Metastatic Breast Carcinoma in the Ovary (tissue), 3 donors: ENCODE data around the gene FAM8A1.

GRCh38 chr6:17589265-17590021 lies 10.7 kb upstream of the FAM8A1 start:
- PRO-cap, 3 experiments, result no peak in any of the 3 experiments

GRCh38 chr6:17600081-17600436 lies at the start of gene FAM8A1:
Gene FAM8A1 (plus strand): TSS chr6:17600302.
- PRO-cap, 3 experiments, result peak in 3 of 3 experiments; most common plus-strand start chr6:17600352 (in 3); most common minus-strand start chr6:17600210 (in 3)

DNA sequence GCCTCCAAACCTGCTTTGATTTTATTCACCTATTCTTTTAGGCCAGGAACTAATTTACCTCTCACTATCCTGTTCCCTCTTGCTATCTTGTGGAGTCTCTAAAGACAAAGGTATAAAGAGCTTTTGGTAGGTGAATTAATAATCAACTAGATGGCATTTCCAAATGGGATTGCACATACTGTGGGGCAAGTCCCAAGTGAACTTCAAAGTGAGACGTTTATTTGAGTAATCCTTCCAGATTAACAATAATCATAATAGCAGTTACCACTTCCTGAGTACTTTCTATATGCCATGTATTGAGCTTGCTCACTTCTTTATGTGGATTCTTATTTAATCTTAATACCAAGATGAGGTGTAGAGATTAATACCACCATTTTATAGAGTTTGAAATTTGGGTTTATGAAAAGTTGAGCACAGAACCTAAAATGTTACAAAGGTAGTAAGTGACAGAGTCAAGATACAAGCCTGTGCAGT lies 2.9 kb downstream of the FAM8A1 start:
- PRO-cap, 3 experiments, result no peak in any of the 3 experiments

GRCh38 chr6:17671916-17672561 lies 34.7 kb downstream of the NUP153 start:
- PRO-cap, 3 experiments, result no peak in any of the 3 experiments

GRCh38 chr6:17715050-17715466 lies 8.3 kb upstream of the NUP153 start:
- PRO-cap, 3 experiments, result no peak in any of the 3 experiments

GRCh38 chr6:17850497-17851146 lies 136.8 kb downstream of the KIF13A start:
- PRO-cap, 3 experiments, result no peak in any of the 3 experiments

GRCh38 chr6:17962349-17962719 lies 25.1 kb downstream of the KIF13A start:
- PRO-cap, 3 experiments, result no peak in any of the 3 experiments

GRCh38 chr6:18051624-18052201 lies 64.3 kb upstream of the KIF13A start:
- PRO-cap, 3 experiments, result no peak in any of the 3 experiments

GRCh38 chr6:18056847-18057293 lies 65.6 kb downstream of the NHLRC1 start:
- PRO-cap, 3 experiments, result no peak in any of the 3 experiments

DNA sequence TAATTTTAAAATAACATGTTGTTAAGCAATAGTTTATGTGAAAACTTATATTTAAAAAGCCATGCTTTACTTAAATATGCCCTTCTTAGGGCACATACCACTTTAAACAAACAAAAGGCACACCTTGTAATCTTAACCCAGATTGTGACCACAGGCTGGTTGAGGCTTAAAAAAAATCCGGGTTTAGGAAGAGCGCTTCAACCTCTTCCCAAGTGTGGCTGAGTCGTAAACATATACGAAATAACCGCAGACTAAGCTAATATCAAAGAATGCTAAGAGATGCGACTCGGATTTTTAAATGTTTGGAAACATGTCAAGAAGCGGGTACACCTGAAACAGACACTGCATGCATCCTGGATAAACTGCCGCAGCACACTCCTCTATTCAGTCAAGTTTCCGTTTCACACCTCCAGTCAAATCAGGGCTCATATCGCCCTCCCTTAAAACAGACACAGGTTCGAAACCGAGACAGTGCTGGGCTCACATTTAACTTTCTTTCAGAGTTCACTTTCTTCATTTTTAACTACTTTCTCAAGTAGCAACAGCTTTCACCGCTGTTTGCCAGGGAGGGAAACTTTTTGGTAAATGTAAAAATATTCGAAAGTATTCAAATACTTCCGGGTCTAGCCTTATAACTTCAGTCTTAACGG lies 1.4 kb downstream of the DEK start:
- PRO-cap, 3 experiments, result peak in 1 of 3 experiments; most common minus-strand start position 296 of the sequence (in 1)

DNA sequence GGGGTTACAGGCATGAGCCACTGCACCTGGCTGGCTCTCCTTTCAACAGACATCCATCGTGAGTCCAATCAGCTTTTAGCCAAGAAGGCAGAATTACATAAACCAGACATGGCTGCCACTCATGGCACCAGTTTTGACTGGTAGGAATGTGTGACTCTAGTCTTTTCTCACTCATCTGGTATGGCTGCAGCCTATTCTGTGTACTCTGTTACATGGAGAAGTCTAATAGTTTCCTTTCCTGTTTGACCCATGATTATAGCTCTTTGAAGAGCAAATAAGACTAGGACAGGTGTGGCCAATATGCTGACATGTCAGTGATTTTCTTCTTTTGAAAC lies 27.0 kb upstream of the RNF144B start:
- PRO-cap, 3 experiments, result no peak in any of the 3 experiments

DNA sequence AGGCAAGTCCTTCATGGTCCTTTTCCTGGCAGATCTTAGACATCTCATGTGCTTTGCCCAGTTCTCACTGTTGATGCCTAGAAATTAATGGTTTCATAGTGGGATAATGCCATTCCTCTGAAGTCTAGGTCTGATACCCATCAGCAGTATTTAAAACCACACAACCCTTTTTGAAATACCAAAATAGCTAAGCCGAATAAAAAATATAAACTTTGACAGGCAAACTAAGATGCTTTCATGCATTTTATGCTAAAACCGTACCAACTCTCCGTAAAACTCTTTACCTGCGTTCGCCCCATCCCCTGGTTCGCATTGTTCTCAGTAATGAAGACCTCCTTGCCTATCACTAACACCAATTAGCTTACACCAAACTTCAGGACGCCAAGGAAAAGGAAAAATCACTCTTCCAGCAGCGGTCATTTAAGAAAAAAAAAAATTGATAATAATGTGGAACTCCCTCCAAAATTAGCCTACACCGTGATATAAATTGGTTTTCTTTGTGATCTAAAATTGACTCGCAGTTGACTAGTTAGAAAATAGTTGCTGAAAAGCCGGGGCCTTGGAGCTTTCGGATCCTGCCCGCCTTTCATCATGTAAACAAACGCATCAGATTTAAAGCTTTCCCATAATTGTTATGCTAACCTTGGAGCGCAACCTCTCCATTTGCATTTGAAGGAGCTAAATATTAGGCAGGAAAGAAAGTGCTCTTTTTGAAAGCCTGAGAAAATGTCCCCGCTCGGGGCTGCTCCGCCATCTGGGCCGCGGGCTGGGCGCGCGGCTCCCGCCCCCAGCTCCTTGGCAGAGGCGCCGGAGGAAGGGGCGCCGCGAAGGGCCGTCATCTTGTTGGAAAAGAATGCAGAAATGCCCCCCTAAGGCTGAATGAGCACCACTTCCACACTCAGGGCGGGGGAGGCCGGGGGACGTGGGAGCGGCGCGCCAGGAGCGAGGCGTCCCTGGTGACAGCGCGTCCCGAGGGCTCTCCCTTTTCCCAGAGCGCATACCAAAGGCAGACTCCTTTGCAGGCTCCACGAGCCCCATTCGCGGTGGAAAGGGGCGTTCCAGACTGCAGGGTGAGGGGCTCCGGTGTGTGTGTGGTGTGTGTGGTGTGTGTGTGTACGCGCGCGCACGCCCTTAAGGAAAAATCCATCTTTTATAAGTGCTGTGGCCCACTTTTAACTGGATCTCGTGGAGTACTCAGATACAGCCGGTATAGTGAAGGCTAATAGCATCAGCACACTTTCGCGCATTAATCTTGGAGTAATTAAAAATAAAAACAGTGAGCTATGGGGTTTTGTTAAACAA lies 145.8 kb upstream of the ID4 start:
- PRO-cap, 3 experiments, result no peak in any of the 3 experiments

GRCh38 chr6:19837662-19837779 lies 351 bp downstream of the ID4 start:
- PRO-cap, 3 experiments, result no peak in any of the 3 experiments

GRCh38 chr6:19837780-19838975 lies 1.0 kb downstream of the ID4 start:
- PRO-cap, 3 experiments, result peak in 1 of 3 experiments; most common plus-strand start chr6:19838500 (in 1); most common minus-strand start chr6:19838174 (in 1)

DNA sequence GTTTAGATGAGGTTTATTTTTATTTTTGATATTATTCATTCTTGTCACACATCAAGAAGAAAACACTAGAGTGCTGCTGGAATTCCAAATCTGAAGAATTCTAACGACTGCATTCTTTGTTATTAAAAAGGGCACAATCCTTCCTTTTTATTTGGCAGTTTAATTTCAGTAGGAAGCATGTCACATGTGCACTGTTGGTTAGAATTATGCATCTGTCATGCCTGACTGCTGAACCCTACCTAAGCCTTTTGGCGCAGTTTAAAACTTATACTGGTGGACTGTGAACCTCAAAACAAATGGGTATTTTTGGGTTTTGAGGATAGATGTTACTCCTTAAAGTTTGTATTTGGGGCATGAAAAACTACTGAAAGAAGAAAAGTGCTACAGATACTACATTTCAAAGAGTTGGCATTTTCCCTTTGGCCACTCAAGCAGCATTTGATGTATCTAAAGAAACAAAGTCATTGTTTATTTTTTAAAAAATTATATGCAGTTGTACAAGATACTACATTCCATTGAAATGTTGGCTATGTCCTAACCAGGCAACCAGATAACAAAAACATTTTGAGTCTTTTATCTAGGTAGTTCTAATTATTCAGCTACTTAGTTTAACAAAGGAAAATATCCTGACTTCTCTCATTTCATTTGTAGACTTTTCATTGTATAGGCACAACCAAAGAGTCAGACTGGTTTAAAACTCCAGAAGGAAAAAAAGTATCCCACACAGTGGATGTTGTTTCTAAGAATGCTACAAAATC lies 4.2 kb downstream of the ID4 start:
- PRO-cap, 3 experiments, result no peak in any of the 3 experiments

DNA sequence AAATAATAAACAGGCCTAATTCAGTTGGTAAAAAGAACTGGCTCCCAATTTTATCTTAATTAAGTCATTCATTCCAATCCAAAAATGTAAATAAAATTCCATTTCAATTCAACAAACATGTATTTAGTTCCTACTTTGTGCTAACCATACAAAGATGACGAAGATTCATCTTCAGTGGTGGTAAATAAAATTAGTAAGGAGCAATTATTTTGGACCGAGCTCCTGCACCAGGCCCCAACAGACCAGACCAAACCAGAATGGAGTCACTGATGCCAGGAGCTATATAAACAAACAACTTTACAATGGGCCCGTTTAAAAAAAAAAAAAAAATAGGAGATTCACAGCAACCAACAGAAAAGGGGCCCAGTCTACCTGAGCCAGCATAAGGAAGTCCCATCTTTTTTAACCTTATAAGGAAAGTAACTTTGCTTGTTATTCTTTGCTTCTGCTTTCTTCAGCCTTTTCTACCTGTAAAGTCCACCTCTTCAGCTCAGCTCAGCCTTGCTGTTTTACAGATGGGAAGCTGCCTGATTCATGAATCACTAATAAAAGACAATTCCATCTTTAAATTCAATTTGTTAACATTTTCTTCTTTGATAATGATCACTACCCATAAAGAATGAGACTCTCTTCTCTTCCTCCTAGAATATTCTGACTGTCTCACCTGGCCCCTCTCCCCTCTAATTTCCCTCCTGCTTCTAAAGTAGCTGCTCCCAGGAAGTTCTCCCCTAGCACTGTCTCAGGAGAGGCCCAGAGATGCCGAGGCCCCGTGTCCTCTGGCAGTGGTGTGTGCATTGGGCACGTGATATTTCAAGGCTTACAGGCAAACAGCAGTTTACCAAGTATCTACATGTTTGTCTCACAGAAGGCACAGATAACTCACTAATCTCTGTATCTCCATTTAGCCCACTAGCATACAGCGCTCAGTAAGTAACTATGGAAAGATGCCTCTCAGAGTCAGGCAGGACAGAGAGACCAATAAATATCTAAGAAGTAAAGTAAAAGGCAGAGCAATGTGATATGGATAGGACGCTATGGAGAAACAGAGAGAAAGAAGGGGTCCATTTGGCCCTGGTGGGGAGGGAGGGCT lies 8.4 kb downstream of the MBOAT1 start:
- PRO-cap, 3 experiments, result no peak in any of the 3 experiments

DNA sequence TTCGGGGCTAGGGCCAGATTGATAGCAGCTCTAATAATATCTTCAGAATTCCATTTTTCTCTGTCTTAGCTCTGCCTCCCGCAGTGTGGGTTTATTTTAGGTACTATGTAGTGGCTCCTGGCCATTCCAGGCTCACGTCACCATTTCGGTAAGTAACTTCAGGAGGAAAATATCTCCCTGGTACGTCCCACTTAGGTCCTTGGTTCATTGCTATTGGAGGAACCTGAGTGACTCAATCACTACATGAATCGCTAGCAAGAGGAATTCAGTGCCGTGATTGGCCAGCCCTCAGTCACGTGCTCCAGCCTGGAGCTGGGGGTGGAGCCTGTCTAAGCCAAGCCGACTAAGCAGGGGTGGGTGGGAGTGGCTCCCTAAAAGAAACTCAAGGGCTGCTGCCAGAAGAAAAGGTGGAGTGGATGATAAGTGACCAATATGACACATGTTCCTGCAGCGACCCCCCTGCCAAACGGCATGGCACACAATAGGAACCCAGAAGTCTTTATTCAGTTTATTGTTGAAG lies 67.3 kb upstream of the E2F3 start:
- PRO-cap, 3 experiments, result no peak in any of the 3 experiments

DNA sequence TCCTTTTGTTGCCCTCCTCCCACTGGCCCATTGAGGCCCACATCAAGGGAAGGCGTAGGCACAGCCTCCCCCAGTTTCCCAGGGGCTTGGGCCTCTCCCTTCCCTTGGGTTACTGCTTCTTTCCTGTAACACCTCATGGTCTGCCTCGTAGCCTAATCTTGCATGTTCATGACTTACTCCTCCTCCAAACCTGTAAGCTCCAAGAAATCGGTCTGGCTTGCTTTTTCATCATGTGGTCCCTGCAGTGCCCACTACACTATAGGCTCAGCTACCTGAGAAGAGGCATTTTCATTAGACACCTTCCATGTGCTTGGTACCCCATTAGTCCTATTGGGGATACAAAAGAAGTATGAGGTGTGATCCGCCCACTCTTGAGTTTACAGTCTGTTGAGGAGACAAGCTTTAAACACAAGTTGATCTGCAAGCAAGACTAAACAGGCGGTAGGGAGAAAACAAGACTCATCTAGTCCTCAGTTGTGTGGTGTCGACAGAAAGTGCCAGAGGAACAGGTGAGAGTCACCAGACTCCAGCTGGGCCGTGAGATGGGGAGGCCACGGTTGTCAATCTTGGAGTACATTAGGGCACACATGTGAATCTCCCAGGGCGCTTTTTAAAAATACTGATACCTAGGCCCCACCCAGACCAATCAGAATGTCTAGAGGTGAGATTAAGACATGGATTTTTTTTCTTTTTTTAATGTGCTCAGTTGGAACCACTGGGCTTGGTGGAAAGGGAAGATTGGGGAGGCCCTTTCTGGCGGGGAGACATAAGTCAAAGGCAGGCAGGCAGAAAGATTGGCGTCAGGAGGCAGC lies 10.2 kb downstream of the E2F3 start:
- PRO-cap, 3 experiments, result no peak in any of the 3 experiments

GRCh38 chr6:20416963-20417350 lies 15.3 kb downstream of the E2F3 start:
- PRO-cap, 3 experiments, result no peak in any of the 3 experiments

- PRO-cap, 3 experiments, result no peak in any of the 3 experiments
Measured at GRCh38 chr6:20600823-20601930, 66.9 kb downstream of the CDKAL1 start.